ENCODE measurements around the genes TTC28 and ZNRF3.

GRCh38 chr22:27853450-27853905 is 51.9 kb upstream of the MN1 start:
- PRO-cap = no peak

GRCh38 chr22:27885834-27886565 is 33.1 kb downstream of the PITPNB start:
- PRO-cap = no peak

DNA sequence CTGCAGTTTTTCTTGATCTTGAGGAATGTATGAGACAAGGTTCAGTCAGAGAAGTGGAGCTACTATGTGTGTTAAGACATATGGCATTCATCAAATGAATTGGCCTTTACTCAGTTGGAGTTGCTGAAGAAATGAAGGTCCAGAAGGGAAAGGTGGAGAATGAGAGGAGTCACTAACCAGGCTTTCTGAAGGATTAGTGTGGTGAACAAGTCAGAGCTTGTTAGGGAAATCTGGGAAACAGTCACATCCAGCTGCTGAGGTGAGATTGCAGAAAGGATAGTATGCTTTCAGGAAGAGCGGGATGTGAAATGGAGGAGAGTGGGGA is 11.3 kb upstream of the PITPNB start:
- PRO-cap = no peak

DNA sequence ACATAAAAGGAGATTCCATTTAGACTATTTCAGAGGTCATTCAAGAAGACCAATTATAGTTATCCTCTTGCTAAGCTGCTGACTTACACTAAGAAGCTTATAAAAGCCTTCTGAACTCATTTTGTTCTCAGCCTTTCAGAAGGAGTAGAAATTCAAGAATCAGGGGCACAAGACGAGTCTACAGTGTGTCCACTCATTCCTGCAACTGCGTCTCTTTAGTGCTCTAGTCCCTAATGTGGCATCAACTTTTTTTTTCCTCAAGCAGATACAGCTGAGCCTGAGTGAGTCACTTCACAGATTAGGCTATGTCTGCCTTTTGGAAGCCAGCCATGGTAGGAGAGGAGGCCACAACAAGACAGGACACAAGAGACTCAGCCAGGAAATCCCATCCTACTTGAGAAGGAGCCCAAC is 156.1 kb upstream of the PITPNB start:
- PRO-cap = no peak

- PRO-cap = no peak
Measured at GRCh38 chr22:28479504-28480208, 200.0 kb downstream of the TTC28 start.

GRCh38 chr22:28557153-28558012 is 122.3 kb downstream of the TTC28 start:
- PRO-cap = no peak

DNA sequence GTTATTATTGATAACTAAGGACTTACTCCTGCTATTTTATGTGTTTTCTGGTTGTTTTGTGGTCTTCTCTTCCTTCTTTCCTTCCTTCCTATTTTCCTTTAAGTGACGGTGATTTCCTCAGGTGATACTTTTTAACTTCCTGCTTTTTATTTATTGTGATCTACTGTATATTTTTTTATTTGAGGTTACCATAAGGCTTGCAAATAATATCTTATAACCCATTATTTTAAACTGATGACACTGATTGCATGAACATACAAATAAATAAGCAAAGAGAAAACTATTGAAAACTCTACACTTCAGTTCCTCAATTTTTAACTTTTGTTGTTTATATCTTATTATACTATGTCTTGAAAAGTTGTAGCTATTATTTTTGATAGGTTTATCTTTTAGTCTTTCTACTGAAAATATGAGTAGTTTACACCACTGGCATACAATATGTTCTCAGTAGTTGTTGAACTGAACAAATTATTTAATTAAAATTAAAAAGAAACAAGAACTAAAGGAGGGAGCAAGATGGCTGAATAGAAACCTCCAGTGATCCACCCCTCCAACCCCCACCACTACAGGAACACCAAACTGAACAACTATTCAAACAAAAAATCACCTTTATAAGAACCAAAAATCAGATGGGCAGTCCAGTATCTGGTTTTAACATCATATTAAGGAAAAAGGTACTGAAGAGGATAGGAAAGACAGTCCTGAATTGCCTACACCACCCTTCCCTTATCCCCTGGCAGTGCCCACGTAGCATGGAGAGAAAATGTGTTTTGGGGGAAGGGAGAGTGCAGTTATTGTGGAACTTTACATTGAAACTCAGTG is 101.5 kb downstream of the TTC28 start:
- PRO-cap = no peak

DNA sequence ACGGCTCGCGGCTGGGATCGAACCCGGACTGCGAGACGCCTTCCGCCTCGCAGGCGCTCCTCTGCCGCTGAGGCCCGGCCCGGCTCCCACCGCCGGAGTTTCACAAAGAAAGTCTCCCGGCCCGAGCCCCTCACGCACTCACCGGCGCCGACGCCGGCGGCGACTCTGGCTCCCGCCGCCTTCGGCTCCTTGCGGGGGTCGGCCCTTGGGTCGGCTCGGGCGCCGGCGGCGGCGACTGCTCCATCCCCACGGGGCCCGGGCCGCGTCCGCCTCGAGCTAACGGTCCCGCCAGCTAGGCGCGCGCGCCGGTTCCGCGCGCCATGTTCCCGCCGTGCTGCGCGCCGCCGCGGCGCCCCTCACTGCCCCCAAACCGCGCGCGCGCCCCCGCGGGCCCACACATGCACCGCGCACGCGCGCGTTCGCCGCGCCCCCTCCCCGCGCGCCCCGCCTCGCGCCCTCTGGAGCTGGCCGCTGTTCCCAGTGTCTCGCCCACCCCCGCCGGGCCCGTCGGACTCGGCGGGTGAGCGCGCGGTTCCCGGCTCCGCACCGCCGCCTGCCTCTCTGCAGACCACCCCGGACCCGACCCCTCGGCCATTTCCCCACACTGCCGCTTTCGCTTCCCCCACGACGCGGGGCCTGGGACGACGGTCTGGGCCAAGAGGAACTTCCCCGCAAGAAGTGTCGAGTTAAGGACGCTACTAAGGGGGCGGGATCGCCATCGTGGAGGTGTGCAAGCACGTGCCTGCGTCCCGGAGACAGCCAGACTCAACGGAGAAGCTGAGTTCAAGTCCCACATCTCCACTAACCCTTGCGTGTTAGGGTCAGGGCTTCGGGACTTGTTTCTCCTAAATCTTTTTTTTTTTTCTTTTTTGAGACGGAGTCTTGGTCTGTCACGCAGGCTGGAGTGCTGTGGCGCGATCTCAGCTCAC is at the start of gene TTC28:
TTC28 (minus strand) TSS at position 361 of the 929 bp plus-strand sequence.
- PRO-cap = bidirectional peak, plus-strand start at position 137 of the sequence, minus-strand start at position 104 of the sequence; bidirectional peak, plus-strand start at position 511 of the sequence, minus-strand start at position 322 of the sequence

DNA sequence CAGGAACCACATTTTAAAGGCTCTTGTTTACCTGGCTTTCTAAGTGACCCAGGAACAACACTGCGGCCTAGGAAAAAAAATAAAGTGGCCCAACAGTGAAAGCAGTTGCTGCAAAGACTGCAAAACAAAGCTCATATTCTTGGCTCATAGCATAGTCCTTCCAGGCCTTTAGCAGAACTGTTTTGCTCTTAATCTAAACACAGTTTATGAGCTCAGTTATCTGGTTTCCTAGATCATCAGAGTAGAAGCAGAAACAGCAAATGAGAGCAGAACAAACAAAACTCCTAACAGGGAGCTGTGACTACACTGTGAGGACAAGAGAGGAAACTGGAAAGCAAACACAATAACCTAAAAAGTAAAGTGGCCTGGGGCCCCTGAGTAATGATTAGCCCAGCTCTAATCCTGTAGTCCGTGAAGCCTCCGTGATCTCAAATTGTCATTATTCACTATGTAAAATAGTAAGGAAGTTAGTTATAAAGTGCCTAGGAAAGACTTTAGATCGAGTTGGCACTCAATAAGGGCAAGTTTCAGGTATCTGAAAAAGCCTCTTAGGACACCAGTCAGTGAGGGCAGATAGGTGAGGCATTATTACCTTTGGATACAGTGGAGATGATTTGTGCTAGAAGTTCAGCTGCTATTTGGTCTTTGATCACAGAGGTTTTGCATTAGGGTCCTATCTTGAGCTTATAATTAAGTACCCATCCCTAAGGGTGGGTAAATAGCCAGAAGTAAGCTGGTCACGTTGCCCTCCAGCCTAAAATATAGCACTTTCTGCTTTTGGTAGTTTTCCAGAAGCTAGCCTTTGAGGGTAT is 11.7 kb downstream of the CCDC117 start:
- PRO-cap = no peak

DNA sequence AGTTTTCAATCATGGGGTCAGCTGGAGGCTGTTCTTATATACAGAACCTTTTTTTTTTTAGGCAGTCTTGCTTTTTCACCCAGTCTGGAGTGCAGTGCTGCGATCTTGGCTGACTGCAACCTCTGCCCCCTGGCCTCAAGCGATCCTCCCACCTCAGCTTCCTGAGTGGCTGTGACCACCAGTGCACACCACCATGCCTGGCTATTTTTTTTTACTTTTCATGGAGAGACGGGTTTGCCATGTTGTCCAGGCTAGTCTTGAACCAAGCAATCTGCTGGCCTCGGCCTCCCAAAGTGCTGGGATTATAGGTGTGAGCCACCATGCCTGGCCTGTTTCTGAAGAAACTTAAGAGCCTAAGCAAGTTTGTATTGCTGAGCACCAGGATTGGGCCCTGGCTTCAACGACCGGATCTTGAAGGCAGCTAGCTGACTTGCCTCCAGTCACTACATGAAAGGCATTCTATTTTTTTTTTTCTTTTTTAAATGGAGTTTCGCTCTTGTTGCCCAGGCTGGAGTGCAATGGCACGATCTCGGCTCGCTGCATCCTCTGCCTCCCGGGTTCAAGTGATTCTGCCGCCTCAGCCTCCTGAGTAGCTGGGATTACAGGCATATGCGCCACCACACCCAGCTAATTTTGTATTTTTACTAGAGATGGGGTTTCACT is 20.2 kb downstream of the CCDC117 start:
- PRO-cap = bidirectional peak, plus-strand start at position 64 of the sequence, minus-strand start outside the sequence; bidirectional peak, plus-strand start at position 214 of the sequence, minus-strand start at position 124 of the sequence

- PRO-cap = bidirectional peak, plus-strand start at chr22:28883573, minus-strand start at chr22:28883164; bidirectional peak, plus-strand start at chr22:28884004, minus-strand start at chr22:28883986; unidirectional peak, minus-strand start at chr22:28884106; unidirectional peak, minus-strand start at chr22:28884157
Measured at GRCh38 chr22:28883403-28884275, at the start of gene ZNRF3. TSS of gene ZNRF3 (plus strand) at chr22:28883572.

DNA sequence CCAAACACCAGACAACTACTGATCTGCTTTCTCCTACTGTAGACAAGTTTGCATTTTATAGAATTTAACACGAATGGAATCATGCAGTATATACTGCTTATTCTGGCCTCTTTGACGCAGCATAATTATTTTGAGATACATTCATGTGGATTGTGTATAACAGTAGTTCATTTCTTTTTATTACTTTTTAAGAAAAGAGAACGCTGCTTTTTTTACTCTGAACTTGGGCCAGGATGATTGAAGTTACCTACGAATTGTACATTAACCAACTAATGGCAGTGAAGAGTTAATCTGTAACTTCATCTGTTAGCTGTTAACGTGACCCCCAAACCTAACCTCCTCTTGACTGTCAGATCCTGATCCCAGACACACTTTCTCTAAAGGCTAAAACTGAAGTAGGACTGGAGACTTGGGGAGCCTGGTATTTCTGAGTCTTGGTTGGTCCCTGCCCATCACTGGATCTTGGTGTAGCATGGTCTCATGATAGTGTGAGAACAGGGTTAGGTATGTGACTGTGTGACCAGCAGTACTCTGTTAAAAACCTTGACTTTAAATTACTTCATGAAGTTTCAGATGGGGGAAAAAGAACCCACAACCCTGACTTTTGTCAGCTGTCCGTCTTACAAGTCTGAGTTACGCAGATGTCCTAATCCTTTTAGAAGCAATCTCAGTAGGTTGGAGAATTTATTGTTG is 39.5 kb downstream of the C22orf31 start:
- PRO-cap = no peak

DNA sequence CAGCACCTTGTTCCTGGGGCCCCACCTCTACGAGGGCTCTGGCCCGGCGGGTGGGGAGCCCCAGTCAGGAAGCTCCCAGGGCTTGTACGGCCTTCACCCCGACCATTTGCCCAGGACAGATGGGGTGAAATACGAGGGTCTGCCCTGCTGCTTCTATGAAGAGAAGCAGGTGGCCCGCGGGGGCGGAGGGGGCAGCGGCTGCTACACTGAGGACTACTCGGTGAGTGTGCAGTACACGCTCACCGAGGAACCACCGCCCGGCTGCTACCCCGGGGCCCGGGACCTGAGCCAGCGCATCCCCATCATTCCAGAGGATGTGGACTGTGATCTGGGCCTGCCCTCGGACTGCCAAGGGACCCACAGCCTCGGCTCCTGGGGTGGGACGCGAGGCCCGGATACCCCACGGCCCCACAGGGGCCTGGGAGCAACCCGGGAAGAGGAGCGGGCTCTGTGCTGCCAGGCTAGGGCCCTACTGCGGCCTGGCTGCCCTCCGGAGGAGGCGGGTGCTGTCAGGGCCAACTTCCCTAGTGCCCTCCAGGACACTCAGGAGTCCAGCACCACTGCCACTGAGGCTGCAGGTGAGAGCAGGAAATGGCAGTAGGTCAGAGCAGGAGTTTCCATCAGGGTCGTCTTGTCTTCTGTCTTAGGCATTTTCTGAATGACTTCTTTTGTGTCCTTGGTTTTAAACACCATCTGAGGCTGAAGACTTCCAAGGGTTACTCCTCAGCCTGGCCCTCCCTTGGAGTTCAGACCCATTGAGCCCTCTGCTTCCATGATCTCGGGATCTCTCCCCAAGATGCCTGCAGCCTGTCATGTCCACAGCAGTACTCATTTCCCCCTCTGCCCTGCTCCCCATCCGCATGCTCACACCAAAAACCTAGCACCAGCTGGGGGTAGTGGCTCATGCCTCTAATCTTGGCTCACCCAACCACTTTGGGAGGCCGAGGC is 11.0 kb downstream of the C22orf31 start:
- PRO-cap = no peak

- PRO-cap = no peak
Measured at GRCh38 chr22:29141934-29142778, 63.5 kb upstream of the EMID1 start.

DNA sequence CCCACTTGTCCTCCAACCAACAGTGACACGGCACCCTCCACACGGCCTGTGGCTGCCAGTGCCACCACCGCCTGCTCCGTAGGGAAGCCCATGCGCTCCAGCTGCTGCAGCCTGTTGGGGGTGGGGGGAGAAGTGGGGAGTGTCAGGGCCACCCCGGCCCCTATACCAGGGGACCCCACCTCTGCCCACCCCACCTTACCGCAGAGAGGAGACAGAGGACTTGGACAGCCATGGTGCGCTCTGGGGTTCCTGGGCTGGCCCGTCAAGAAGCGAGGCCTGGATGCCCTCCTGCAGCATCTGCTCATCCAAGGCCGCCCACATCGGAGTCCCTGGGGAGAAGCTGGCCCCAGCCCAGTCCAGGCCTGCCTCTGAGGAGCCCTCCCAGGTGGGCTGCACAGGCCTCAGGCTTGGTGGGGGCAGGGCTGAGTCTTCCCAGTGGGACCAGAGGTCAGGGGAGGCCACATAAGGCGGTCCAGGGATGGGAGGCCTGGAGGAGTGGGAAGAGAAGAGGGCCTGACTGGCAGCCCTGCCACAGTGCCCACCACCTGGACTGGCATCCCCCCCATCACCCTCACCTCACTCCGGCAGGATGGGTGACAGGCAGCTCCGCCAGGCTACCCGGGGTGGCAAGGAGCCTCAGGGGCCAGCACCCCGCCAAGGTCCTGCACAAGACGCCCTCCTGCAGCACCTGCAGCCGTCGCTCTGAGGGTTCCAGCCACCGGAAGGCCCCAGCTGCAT is 7.5 kb downstream of the RHBDD3 start:
- PRO-cap = no peak

DNA sequence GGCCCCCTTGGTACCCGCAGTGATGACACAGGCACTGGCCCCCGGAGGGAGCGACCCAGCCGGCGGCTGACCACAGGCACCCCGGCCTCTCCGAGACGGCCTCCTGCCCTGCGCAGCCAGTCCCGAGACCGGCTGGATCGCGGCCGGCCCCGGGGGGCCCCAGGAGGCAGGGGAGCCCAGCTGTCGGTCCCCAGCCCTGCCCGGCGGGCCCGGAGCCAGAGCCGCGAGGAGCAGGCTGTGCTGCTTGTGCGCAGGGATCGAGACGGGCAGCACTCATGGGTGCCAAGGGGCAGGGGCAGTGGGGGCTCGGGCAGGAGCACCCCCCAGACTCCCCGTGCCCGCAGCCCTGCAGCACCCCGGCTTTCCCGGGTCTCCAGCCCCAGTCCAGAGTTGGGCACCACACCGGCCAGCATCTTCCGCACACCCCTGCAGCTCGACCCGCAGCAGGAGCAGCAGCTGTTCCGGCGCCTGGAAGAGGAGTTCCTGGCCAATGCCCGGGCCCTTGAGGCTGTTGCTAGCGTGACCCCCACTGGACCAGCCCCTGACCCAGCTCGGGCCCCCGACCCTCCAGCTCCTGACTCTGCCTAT is 3.9 kb downstream of the RASL10A start:
- PRO-cap = no peak

DNA sequence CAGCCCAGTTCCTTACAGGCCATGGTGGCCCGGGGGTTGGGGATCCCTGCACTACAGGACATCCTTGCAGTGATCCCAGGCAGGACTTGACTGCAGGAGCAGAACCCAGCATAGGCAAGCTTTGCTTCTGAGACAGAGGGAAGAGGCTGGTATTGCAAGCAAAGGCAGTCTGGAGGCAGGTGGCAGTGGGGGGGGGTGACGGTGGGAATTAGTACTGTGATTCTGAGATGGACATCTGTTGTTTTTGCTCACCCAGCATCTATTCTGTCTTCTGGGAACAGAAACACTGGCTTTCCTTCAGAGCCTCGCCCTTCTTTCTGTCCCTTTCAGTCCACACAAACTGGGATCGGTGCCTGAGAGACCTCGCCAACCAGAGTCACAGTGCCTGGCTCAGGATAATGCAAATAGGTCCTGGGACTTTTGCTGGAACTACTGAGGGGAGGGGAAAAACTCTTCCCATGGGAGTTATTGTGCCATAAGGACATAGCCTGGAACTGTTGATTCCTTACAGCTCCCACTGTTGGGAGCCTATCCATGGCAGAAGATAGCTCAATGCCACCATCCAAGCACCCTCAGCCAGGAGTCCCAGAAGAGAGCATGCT is 31.2 kb upstream of the RASL10A start:
- PRO-cap = no peak

- PRO-cap = no peak
Measured at GRCh38 chr22:29489900-29490417, 9.9 kb downstream of the NEFH start.

- PRO-cap = no peak
Measured at GRCh38 chr22:29648317-29648769, 44.9 kb downstream of the NF2 start.

- PRO-cap = no peak
Measured at GRCh38 chr22:29678012-29678430, 41.8 kb upstream of the CABP7 start.

All from SEM (cell line).